SK-N-SH (cell line): ENCODE results near the genes TEX11, MED12, NHSL2, ERCC6L, PABPC1L2A and CHIC1.

DNA sequence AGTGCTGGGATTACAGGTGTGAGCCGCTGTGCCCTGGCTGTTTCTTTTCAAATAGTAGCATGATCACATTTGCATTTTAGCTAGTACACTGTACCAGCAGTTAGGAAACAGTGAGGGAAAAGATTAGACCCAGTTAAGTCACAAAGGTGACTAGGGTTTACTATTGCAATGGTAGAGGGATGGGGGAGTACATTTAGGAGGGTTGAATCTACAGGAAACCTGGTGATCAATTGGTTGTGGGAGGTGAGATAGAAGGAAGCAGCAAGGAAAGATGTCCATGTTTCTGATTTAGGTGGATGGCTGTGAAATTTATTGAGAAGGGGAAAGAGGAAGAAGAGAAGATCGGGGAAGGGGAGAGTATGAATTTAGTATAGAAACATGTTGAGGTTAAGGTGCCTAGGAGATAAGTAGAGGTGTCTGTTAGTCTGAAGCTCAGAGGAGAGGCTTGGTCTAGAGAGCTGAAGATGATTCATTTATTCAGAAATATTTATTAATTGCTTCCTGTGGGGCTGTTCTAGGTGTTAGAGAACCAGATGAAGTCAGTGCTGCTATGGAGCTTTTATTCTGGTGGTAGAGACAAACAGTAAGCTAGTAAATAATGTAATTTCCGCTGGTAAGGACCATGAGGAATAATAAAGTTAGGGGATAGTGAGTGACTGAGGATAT is 3.9 kb downstream of the IGBP1 start:
- RRBS, result no CpG with 5 or more reads among the region's 3 CpGs
CAGE:
- cytosol, long polyA plus RNA, result no peak
- long polyA plus RNA, result no peak
- nucleus, long polyA plus RNA, result no peak

GRCh38 chrX:70423922-70424395 is 845 bp downstream of the GDPD2 start:
- RRBS, result no CpG with 5 or more reads among the region's 10 CpGs
CAGE:
- cytosol, long polyA plus RNA, result no peak
- long polyA plus RNA, result no peak
- nucleus, long polyA plus RNA, result no peak

DNA sequence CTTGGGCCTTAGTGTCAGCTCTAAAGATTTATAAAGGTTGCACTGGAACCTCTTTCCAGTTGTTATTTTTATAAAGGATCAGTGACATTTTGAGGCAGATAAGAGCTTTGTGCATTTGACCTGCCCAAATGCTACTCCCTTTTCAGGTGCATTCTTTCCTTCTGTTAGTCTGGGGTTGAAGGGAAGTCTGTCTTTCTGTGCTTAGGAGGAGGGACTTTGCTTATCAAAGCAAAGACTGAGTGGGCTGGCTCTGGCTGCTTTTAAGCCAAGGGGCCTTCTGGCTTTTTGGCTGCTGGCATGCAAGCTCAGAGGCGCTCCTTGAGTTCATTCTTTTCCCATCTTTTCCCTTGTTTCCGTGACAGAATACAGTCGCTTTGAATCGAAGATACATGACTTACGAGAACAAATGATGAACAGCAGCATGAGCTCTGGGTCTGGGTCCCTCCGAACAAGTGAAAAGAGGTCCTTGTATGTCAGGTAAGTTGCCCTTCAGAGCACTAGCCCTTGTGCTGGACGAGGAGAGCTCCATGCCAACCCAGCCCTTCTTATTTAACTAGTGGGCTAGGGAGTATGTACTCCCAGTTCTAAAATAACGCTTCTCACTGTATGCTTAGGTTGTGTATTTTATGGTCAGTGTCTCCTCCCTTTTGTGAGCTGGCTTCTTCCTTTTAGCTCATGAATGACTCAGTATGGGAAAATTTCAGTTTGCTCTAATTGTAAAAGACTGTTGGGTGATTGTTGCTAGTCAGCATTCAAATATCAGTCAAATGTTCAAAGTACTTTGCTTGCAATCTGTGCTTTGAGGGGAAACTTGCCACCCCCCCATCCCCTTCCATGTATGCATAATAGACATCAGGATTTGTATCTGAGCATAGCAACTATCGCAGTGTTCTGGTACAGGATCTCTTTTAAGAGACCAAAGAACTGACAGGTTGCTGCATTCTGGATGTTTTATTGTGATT is 34.4 kb downstream of the DLG3 start:
- RRBS, result no CpG with 5 or more reads among the region's 9 CpGs
CAGE:
- cytosol, long polyA plus RNA, result no peak
- long polyA plus RNA, result no peak
- nucleus, long polyA plus RNA, result no peak

- RRBS, result no CpG with 5 or more reads among the region's 5 CpGs
CAGE:
- cytosol, long polyA plus RNA, result no peak
- long polyA plus RNA, result no peak
- nucleus, long polyA plus RNA, result no peak
These were observed 57.7 kb downstream of the DLG3 start for GRCh38 chrX:70502262-70502816.

DNA sequence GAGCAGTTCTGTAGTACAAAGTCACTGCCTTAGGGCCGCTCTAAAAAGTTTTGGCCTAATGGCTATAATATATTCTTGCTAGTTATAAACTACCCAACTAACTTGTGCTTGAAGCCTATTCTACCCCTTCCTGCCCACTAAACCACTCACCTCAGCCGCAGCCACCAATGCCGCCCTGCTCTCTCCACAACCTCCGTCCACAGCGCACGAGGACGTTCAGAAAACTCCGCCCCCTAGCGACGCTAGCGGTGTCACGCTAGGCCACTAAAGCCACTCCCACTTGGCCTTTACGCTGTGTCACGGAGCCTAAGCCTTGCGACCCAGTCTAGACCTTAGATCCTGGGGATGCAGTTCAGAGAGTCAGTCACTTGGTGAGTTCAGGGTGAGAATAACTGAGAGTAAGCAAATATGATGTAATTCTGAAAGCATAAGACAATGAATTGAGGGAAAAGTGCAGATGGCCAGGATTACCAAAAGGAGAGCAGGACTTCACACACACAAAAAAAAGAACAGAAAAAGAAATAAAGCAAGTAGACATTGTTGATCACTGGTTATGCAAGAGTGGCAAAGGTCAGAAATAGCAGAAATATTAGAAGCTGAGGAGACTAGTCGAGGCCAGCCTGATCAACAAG is at the start of gene TEX11:
Gene TEX11 (minus strand): TSS at position 208 of the 632 bp plus-strand sequence.
- RRBS, result no CpG with 5 or more reads among the region's 16 CpGs
CAGE:
- cytosol, long polyA plus RNA, result no peak
- long polyA plus RNA, result no peak
- nucleus, long polyA plus RNA, result no peak

DNA sequence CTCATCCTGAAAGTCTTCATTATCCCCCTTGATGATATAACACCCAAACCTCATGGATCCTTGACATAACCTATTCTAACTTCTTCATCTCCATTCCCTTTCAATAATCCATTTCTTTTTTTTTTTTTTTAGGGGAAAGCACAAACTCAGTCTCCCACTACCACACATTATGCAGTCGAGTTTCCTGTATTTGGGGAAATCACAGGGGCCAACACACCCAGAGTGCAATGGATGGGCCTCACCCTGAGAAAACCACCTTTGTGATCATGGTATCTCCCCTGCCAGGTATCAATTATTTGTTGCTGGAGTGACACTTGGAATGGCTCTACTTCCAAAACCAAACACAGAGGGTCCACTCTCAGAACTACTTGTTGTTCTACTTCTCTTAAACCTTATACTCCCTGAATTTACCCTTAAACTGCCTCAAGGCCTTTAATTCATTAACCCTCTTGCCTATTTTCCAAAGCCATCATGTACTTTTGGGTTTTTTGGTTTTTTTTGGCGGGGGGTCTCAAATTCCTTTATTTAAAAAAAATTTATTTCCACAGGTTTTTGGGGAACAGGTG is 47.9 kb downstream of the SNX12 start:
- RRBS, result no CpG with 5 or more reads among the region's 2 CpGs
CAGE:
- cytosol, long polyA plus RNA, result no peak
- long polyA plus RNA, result no peak
- nucleus, long polyA plus RNA, result no peak

GRCh38 chrX:71068602-71069148 is 541 bp upstream of the SNX12 start:
- RRBS, result no CpG with 5 or more reads among the region's 16 CpGs
CAGE:
- cytosol, long polyA plus RNA, result no peak
- long polyA plus RNA, result no peak
- nucleus, long polyA plus RNA, result no peak

GRCh38 chrX:71118313-71118837 is at the start of gene MED12:
Gene MED12 (plus strand): TSS chrX:71118596.
- RRBS, result 9% methylated on average over 19 of the region's 38 CpGs
CAGE:
- cytosol, long polyA plus RNA, result no peak
- long polyA plus RNA, result no peak
- nucleus, long polyA plus RNA, result start-site peak on the plus strand at chrX:71118725-71118748, 135 and 150 reads in 2 replicates

DNA sequence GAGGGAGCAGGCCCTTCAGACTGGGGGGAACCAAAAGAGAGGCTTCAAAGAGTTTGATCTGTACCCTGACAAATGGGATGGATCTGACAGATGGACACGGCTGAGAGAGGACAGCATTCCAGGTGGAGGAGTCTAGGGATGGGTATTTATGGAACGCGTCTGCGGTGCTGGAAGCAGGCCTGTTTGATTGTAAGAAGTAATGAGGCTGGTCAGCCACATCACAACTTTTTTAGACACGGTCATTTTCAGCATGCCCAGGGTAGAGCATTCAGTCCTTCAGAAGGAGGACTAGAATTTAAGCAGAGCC is 33.5 kb downstream of the NLGN3 start:
- RRBS, result no CpG with 5 or more reads among the region's 5 CpGs
CAGE:
- cytosol, long polyA plus RNA, result no peak
- long polyA plus RNA, result no peak
- nucleus, long polyA plus RNA, result no peak

- RRBS, result no CpG with 5 or more reads among the region's 10 CpGs
CAGE:
- cytosol, long polyA plus RNA, result no peak
- long polyA plus RNA, result no peak
- nucleus, long polyA plus RNA, result no peak
These were observed 12.3 kb downstream of the TAF1 start for GRCh38 chrX:71378191-71379210.

- RRBS, result 9% methylated on average over 17 of the region's 41 CpGs
CAGE:
- cytosol, long polyA plus RNA, result no peak
- long polyA plus RNA, result no peak
- nucleus, long polyA plus RNA, result no peak
These were observed at the start of gene NHSL2 for GRCh38 chrX:71910360-71910985. Gene NHSL2 (plus strand): TSS chrX:71910845.

DNA sequence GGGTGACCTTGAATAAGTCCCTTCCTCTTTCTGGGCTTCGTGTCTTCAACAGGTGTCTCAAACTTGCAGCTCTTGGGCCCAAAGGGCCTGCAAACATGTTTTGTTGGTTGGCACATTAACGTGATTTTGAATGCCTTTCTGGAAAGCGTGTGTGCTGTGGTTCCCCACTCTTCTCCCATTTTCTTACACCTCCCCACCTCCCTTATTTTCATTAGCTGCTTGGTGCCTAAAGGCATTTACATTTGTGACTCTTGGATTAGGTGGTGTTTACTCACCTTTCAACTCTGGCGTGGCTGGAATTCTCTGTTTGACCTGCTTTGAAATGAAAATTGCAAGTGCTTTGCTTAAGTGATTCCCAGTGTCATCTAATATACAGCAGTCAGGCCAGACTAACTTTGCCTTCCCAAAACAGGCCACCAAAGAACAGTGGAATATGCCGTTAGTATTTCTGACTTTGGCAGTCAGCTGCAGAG is 80.5 kb downstream of the NHSL2 start:
- RRBS, result no CpG with 5 or more reads among the region's 5 CpGs
CAGE:
- cytosol, long polyA plus RNA, result no peak
- long polyA plus RNA, result no peak
- nucleus, long polyA plus RNA, result no peak

DNA sequence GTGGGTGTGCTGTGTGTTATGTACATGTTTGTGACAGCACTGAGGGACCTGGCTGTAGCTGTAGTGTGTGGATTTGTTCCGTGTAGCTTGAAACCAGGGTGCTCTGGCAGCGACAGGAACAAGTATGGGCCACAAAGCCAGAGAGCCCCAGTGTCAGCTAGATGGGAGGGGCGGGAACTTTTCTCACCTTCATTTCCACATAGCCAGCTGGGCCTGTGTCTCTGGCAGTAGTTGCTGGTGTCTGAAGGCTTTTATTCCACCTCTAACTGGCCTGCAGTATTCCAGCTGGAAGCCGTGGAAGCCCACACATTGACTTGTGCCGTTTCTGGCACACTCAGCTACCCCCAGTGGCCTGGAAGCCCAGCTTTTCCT is 82.2 kb downstream of the NHSL2 start:
- RRBS, result no CpG with 5 or more reads among the region's 5 CpGs
CAGE:
- cytosol, long polyA plus RNA, result no peak
- long polyA plus RNA, result no peak
- nucleus, long polyA plus RNA, result no peak

GRCh38 chrX:72079487-72080441 is 101.8 kb upstream of the PIN4 start:
- RRBS, result no CpG with 5 or more reads among the region's 21 CpGs
CAGE:
- cytosol, long polyA plus RNA, result no peak
- long polyA plus RNA, result no peak
- nucleus, long polyA plus RNA, result no peak

DNA sequence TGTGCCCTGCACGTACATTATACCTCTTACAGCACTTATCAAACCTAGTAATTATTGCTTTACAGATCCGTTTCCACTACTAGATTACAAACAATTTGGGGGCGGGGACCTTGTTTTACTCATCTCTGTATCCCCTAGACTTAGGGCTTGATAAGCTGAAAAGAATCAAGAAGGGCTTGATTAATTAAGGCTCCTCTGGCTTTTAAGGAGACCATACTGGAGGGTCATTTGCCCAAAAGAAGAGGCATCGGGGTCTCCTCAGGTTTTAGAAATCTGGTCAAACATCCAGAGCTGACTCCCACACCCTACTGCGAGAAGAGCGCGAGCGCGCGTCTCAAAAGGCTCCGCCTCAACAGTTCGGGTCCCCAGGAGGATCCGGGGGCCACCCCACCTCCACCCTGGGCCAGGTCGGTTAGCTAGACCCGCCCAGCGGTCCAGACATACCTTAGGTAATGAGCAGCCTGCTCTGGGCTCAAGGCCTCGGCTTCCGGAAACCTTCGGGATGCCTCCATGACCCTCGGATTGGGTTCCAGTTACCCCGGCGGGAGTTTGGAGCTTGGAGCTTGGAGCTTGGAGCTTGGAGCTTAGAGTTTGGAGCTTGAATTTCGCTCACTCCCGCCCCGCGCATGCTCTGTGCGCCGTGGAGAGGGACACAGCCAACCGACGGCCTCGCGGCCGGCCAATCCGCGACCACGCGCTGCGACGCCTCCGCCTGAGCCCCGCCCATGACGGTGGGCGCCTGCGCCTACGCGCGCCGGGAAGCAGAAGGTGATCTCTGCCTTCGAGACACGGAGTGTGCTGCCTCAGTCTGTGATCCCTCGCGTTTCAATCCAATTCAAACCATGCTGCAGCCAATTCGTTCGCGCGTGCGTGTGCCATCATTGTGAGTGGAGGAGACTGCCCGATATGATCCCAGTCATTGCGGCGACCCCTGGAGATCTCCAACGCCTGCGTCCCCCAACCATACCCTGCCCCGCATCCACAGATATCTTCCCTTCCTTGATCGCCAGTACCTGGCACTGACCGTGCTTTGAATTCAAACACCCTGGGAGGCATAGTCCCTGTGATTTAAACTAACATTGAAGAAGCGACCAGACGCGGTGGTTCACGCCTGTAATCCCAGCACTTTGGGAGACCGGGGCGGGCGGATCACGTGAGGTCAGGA is at the start of gene ERCC6L:
Gene ERCC6L (minus strand): TSS at position 628 of the 1,165 bp plus-strand sequence.
- RRBS, result 2% methylated on average over 21 of the region's 73 CpGs
CAGE:
- cytosol, long polyA plus RNA, result no peak
- long polyA plus RNA, result no peak
- nucleus, long polyA plus RNA, result no peak

DNA sequence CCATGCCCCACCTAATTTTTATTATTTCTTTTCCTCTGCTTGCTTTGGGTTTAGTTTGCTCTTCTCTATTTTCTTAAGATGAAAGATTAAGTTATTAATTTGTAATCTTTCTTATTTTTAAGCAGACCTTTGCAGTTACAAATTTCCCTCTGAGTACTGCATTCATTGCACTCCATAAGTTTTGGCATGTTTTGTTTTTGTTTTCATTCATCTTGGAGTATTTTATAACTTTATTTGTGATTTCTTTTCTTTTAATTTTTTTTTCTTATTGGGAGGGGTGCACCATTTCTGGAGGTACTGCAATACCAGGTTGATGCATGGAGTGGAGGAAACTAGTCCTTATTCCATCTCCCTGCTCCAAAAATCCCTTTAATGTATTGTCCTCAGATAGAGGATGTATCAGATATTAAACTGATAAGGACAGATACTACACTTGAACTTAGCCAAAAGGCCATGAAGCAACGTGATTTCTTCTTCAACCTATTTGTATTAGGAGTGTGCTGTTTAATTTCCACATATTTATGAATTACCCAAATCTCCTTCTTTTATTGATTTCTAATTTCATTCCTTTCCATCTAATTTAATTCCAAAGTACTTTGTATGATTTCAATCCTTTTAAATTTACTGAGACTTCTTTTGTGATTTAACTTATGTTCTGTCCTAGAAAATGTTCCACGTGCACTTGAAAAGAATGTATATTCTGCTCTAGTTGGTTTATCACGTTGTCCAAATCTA is 71.2 kb upstream of the CITED1 start:
- RRBS, result no CpG with 5 or more reads among the region's 3 CpGs
CAGE:
- cytosol, long polyA plus RNA, result no peak
- long polyA plus RNA, result no peak
- nucleus, long polyA plus RNA, result no peak

- RRBS, result no CpG with 5 or more reads among the region's 8 CpGs
CAGE:
- cytosol, long polyA plus RNA, result no peak
- long polyA plus RNA, result no peak
- nucleus, long polyA plus RNA, result no peak
These were observed 260 bp downstream of the FAM236C start for GRCh38 chrX:72912749-72913001.

DNA sequence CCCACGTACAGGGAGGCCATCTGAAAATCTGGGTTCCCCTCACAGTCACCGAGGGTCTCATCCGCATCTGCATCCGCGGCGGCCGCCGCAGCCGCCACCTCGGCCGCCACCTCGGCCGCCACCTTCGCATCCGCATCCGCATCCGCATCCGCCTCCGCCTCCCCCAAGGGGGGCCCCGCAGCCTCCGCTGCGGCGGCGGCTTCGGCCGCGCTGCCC is at the start of gene PABPC1L2A:
Gene PABPC1L2A (minus strand): TSS at position 146 of the 216 bp plus-strand sequence.
- RRBS, result no CpG with 5 or more reads among the region's 27 CpGs
CAGE:
- cytosol, long polyA plus RNA, result no peak
- long polyA plus RNA, result no peak
- nucleus, long polyA plus RNA, result no peak

GRCh38 chrX:73562964-73563981 is at the start of gene CHIC1:
Gene CHIC1 (plus strand): TSS chrX:73563197.
- RRBS, result no CpG with 5 or more reads among the region's 54 CpGs
CAGE:
- cytosol, long polyA plus RNA, result no peak
- long polyA plus RNA, result no peak
- nucleus, long polyA plus RNA, result no peak

GRCh38 chrX:73826447-73826960 is 263.5 kb downstream of the CHIC1 start:
- RRBS, result no CpG with 5 or more reads among the region's 6 CpGs
CAGE:
- cytosol, long polyA plus RNA, result no peak
- long polyA plus RNA, result no peak
- nucleus, long polyA plus RNA, result no peak